Bronchial lymph node (tissue), 1 donor: Measurements from ENCODE around the genes TGM6 and OXT.

DNA sequence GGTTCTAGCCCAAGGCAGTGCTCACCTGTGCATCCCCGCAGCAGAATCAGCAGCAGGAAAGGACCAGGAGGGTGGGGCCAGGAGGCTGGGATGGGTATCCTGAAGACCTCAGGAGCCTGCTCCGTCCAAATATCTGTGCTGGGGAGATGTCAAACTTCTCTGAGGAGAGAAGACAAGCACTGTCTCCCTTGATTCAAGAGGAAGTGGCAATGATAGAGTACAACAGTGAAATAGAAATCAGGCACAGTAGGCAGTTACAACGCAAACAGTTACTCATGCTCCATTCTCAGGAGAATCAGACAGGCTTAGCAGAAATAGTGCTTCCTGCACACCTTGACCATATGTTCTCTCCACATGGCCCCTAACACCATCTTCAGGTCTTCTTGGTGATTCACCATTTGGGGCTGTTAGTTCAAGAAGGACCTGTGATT, 28.7 kb upstream of the SIRPG start:
- PRO-cap = no peak

- PRO-cap = unidirectional peak, plus-strand start at chr20:1840084
Observed at GRCh38 chr20:1839824-1840529, 55.2 kb upstream of the SIRPA start.

GRCh38 chr20:1860484-1861025, 34.7 kb upstream of the SIRPA start:
- PRO-cap = no peak

DNA sequence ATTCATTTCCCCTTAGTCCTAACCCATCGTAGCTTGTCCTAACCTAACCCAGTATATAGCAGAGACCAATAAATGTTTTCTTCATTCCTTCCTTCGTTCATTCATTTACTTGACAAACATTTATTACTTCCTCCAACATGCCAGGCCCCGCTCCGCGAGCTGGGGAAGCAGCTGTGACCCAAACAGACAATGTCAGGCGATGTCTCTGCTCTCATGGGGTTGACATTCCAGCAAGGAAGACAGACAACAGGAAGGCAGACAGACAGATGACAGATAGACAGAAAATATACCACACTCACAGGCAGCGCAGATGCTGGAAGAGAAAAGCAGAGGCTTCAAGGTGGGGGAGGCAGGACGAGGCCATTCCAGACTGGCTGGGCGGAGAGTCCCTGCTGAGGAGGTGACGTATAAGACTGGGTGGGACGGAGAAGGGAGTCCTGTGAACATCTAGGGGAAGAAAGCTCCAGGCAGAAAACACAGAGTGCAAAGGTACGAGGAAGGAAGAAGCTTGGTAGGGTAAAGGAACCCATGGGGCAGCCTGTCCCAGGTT, 33.7 kb upstream of the SIRPA start:
- PRO-cap = no peak

DNA sequence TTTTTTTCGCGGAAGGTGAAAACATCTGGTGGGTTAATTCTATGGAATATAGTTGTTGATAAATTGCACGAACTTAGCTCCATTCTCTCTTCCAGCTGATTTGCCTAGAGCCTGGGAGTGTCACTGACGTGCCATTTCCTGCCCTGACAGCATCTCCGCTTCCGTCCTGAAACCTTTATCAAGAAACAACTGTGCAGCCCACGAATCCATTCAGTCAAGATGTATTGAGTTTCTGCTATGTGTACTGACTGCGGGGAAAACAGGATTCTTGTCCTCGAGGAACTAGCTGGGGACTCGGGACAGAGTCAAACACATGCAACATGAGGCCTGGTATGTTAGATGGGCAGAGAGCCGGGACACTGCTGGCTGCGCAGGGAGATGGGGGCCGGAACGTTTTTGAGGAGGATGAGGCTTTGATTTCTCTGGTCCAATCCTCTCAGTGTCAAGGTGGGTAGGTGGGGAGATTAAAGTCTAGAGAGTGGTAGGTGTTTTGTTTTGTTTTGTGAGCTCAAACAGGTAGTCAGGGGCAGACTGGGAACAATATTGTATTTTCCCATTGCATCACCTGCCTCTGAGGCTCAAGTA, 59.4 kb upstream of the TGM3 start:
- PRO-cap = no peak

GRCh38 chr20:2300170-2300689, 4.4 kb downstream of the TGM3 start:
- PRO-cap = no peak

GRCh38 chr20:2314710-2315637, 19.2 kb downstream of the TGM3 start:
- PRO-cap = no peak

DNA sequence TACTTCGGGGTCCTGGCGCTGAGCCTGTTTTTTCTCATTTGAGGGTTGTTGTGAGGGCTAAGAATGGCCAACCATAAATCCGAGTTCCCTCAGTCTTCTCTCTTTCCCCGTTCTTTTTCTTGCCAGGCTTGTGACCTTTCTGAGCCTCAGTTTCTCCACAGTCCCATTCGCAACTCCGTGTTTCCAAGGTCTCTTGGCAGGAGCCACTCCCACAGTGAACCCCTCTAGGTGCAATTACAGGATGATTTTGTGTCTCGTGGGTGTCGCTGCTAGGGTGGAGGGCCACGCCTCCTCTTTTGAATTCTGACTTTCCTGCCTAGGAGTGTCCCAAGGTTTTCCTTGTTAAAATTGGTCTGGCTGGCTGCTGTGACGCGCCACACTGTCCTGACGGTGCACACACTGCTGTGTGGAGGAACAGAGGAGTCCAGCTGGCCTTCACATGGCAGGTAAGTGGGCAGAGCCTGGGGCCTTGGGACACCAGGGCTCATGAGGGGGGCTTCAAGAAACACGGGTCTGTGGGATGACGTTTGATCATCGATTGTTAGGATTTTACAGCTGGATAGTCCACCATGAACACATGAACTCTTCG, at the start of gene TGM6:
Gene TGM6 (plus strand): TSS at position 372 of the 589 bp plus-strand sequence.
- PRO-cap = no peak

GRCh38 chr20:2439075-2439640, 31.4 kb downstream of the SNRPB start:
- PRO-cap = no peak

DNA sequence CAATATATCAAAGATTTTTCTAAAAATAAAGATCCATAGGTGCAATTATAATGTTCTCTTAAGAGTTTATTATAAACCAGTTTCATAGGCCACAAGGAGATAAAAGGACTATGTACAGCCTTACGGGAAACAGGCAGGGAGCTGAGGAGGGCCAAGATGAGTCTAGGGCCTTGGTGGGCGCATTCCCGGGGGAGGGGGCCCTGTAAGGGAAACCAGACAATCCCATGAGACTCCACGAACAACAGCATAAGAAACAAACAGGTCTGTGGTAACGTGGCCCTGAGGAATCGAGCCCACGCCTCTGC, 9.0 kb downstream of the SNRPB start:
- PRO-cap = no peak

DNA sequence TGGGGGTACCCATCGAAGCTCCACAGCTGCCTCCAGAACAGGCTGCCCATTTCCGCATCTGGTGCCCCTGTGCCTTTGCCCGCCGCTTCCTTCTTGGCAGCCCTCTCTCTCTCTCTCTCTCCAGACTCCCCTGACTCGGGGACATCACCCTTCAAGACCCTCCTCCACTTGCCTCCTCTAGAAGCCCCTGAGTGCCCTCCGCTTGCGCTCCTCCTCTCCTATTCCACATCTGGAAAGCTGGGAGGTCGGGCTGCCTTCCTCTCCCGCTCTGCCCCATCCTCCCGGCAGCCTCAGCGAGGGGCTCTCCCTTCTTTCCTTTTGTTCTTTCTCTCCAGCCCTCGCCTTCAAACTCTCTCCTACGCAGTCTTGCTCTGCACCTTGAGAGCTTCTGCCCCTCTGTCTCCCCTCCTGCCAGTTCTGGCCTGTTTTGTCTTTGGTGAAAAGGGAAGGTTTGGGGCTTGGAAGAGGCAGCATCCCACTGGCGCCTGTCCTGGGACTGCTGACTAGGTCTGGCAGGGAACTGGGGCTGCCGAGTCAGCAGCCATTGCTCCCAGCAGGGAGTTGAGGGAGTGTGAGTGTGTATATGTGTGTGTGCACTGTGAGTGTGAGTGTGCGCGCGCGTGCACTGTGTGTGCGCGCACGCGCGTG, 799 bp downstream of the CPXM1 start:
- PRO-cap = no peak

GRCh38 chr20:2957831-2958385, 84.6 kb downstream of the PTPRA start:
- PRO-cap = no peak

GRCh38 chr20:3024250-3024895, 19.0 kb upstream of the GNRH2 start:
- PRO-cap = no peak

DNA sequence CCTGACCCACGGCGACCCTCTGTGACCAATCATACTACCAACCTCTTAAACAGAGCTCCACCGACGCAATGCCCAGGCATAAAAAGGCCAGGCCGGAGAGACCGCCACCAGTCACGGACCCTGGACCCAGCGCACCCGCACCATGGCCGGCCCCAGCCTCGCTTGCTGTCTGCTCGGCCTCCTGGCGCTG, at the start of gene OXT:
Gene OXT (plus strand): TSS at position 107 of the 190 bp plus-strand sequence.
- PRO-cap = no peak

DNA sequence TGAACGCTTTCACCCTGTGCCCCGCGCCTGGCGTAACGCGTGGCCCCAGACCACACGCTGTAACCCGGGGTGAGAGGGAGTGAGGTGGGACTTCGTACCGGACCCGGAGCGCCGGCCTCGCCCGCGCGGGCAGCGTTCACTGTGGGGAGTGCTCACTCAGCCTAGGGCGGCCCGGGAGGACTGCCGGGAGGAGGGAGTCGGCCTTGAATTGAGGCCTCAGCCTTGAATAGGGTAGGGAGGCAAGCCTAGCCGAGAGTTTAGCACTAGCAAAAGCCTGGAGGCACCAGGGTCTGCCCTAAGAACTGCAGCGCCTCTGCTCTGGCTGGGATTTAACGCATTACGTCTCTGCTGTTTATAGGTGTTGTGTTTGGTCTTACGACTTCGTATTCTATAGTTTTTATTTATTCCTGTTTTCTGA, 891 bp upstream of the LZTS3 start:
- PRO-cap = no peak

DNA sequence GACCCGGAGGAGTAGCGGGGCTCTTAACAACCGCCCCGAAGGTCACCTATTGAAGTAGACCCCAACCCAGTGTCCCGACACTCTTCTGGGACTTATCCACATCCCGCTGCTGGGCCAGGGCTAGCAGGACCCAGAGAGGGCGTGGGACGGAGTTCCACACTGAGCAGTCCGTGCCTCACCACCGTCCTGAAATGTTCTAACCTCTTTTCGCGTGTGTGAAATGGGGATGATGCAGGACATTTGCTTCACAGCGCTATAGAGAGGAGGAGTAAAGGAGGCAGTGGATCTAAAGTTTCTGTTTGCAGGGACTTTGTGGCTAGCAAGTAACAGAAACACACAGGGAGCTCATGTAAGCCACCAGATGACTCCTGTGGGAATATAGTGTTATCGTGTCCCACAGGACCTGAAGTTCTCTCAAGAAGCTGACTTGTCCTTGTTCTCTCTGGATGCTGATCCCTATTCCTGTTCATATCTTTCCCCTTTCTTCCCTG, 626 bp downstream of the ITPA start:
- PRO-cap = no peak

DNA sequence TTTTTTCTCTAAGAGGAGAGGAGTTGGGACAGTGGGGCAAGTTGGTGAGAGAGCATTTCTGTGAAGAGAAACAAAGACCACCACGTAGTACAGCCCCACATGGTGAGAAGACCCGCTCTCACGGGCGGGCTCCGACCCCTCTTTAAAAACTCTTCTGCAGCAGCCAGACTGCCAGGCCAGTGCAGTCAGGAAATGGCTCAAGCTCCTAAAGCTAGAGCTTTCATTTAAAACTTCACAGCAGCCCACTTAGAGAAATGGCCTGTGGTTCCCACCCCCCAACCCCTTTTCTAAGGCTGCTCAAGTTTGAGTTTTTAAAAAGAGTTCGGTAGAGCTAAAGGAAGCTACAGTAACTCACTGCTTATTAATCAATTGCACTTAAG, 11.5 kb upstream of the SLC4A11 start:
- PRO-cap = no peak

- PRO-cap = no peak
Observed at GRCh38 chr20:3360628-3361032, 46.8 kb downstream of the DNAAF9 start.

DNA sequence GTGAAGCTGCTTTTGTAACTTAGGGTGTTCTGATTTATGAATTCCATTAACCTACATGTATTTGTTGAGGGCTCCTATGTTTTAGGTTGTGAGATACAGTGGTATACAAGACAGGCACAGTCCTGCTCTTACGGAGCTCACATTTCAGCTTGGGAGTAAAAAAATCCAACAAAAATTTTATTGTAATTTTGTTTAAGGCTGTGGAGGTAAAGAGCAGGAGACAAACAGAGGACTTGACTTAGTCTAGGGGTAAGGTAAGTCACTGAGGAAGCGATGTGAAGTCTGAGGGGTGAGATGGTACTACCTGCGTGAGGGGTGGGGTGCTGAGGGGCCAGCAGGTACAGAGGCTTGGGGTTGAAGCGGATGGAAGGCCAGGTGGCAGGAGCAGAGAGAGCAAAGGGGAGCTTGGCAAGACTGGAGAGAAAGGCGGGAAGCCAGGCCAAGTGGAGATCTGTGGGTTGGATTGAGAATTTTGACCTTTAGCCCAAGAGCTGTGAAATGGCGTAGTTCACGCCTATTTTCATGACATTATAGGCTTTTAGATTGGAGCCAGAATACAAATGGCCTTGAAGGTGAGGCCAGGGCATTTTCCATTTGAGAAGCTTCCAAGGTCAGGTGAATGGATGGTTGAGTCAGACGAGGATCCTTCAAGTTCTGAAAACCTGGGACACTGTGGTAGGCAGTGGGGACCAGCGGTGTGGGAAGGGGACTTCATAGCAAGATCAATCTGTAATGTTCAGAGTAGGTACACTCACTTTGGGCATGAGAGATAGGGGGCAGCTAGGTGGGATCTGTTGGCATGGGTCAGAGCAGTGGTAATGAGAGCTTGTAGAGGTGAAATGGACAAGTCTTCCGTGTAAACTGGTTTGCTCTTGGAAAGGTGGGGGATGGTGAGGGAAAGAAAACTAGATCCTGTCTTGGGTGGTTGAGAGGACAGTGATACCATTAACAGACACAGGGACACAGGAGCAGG, 2.5 kb downstream of the ATRN start:
- PRO-cap = no peak

- PRO-cap = no peak
Observed at GRCh38 chr20:3479754-3480612, 9.2 kb downstream of the ATRN start.